M059J (cell line): ENCODE measurements around a stretch of chr7.

DNA sequence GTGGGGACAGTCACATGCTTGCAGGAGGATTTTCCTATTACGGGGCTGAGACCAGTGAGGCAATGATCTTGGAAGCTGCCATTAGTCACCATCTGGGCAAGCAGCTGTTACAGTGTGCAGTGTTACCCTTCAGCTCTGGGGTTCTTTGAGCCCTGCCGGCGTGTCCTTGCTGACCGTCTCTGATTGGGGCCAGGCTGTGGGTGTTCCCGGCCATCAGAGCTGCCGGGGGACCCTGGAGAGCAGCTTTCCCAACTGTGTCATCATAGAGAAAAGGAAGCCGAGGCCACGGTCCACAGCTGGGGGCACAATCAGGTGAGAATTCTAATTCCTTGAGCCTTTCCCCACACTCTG is 126.8 kb upstream of the FAM20C start:
- RAMPAGE, long total RNA, result no peak

DNA sequence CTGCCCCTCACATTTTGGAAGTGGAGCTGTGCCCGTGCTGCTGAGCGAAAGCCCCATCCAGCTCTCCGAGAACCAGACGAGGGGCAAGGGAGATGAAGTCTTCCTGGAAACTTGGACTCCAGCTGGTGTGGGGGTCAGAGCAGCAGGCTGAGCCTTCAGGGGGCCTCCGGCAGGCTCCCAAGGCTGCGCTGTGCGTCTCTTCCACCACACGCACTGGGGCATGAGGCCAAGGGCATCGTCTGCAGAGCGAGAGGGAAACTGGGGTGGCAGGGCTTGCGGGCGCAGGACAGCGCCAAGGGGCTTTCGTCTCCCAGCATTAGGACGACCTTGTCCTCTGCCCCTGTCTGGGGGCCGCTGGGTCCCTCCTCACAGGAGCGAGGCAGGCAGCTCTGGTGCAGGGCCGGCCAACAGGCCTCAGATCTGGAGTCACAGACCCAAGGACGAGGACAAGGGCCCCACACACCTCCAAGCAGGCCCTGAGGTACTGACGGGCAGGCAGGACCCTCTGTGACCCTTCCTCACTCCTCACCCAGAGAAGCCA is 108.3 kb upstream of the FAM20C start:
- RAMPAGE, long total RNA, result no peak

- RAMPAGE, long total RNA, result no peak
Measured at GRCh38 chr7:197668-197967, 5.2 kb downstream of the FAM20C start.

- RAMPAGE, long total RNA, result no peak
Measured at GRCh38 chr7:202691-203340, 10.4 kb downstream of the FAM20C start.

- RAMPAGE, long total RNA, result no peak
Measured at GRCh38 chr7:340622-341093, 50.7 kb downstream of the FOXL3 start.

GRCh38 chr7:357811-358078 is 67.8 kb downstream of the FOXL3 start:
- RAMPAGE, long total RNA, result no peak

GRCh38 chr7:515550-515869 is 4.1 kb downstream of the PDGFA start:
- RAMPAGE, long total RNA, result no peak

DNA sequence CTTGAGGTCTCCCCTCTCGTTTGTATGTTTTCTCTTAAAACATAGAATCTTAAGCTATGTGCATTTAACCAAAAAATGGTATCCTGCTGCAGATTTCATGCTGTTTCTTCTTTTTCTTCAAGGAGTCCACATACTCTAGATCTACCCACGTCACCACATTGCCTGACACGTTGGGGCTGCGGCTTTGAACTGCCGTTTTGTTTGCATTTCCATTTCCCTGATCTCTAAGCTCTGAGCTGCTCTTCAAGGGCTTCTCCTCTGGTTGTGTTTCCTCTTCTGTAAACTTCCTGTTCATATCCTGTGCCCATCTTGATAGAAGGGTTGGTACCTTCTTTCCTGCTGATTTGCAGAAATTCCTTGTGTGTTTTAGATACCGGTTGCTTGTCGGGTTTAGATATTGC is 98.8 kb upstream of the PDGFA start:
- RAMPAGE, long total RNA, result no peak

- RAMPAGE, long total RNA, result no peak
Measured at GRCh38 chr7:711783-712335, 14.6 kb upstream of the DNAAF5 start.

DNA sequence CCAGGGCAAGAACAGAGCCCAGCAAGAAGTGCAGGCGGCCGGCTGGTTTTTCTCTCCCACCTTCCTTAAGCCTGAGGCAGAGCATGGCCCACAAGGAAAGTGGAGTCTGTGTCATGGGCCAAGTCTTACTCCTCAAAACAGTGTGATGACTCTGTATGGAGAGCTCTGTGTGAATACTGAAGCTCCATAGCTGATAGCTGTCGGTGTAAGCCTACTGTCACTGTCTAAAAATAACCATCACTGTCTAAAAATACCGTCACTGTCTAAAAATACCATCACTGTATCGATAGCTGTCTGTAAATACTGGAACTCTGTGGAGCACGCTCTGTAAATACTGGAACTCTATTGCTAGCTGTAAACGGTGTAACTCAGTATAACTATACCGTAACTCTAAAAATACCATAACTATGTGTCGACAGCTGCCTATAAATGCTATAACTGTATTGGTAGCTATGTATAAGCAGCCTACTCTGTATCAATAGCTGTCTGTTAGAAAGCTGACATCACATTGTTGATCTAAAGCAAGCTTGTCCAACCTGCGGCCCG is 4.0 kb upstream of the PRKAR1B start:
- RAMPAGE, long total RNA, result no peak

- RAMPAGE, long total RNA, result no peak
Measured at GRCh38 chr7:768326-769296, 41.5 kb upstream of the PRKAR1B start.

- RAMPAGE, long total RNA, result no peak
Measured at GRCh38 chr7:801852-802993, 30.1 kb upstream of the SUN1 start.

GRCh38 chr7:907298-908216 is 31.2 kb downstream of the GET4 start:
- RAMPAGE, long total RNA, result no peak

GRCh38 chr7:945420-946544 is 8.7 kb downstream of the ADAP1 start:
- RAMPAGE, long total RNA, result no peak

DNA sequence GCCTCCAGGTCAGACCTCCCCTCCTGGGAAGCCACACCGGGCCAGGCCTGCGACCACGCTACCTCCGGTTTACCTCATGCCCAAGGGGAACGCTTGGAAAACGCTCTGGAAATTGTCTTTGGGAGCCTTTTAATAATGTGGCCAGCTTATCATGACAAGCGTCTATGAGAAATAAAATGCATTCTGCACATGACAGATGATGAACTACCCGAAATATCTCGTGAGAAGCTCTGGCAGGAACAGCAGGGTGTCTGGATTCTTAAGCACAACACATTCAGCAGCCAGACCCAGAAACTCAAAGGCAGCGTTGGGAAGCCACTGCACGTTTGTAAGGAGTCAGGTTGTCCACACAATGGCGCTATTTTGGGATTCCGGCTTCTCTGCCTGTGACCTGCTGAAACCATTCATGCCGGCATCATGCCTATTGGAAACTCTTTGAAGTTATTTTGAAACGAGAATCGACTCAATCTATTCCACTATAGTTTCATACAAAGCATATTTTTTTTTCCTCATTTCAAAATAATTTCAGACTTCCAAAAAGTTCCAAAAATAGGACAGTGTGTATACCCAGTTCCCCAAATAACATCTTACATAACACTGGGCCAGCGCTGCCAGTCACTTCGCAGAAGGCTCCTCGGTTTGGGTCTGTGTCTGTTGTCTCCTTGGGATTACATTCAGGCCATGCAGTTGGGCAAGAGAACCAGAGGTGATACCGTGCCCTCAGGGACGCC is 10.4 kb upstream of the ADAP1 start:
- RAMPAGE, long total RNA, result no peak

DNA sequence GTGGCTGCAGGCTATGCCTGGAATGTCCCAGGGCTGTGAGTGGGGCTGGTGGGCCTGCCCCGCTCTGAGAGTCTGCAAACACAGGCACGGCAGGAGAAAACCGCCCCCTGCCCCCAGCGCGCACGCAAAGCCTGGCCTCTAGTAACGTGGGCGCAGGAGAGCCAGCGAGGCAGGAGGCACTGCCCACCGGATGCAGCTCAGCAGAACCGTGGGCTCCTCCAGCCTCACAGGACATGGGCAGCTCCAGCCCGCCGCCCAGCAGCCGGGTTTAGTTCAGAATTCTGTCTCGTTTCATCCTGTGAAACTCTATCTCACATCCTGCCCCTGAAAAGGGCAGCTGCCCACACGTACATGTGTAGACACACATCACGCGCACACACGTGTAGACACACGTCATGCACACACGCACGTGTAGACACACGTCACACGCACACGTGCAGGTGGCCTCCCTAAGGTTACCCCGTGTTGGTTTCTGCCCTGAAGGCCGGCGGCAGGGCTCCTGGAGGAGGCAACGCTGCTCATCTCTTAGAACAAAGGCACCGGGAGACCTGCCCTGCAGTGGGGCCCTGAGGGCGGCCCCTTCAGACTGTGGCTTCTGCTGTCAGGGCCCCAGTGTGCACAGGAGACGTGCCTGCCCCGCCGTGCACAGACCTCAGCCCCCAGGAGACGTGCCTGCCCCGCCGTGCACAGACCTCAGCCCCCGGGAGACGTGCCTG is 16.8 kb downstream of the CYP2W1 start:
- RAMPAGE, long total RNA, result no peak

- RAMPAGE, long total RNA, result no peak
Measured at GRCh38 chr7:1052046-1052554, 7.8 kb downstream of the GPR146 start.

DNA sequence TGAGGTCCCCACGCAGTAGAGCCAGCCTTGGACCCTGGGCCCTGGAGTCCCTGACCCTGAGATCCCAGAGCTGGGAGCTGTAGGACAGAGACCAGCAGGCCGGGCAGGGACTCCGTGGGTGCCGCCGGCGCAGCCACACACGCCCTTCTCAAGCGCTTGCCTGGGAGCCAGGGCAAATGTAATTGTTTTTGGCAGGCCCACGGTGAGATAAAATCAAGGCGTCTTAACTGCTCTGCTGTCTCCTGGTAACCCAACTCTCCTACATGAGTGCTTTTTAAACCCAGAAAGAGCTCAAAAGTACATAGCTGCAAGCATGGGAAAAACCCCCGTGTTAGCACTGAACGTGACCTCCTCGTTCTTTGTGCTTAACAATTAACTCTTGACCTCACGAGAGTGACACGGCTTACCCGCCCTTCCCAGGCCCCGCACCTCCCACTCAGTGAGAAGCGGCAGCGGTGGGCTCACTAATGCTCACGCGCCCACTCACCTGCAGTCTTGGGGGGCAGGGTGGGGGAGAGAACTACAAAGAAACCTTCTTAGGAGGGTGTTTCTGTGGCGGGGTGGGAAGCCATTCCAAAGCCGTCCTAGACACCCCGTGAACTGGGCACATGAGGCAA is 8.6 kb downstream of the GPER1 start:
- RAMPAGE, long total RNA, result no peak

GRCh38 chr7:1123541-1124291 is 14.3 kb downstream of the C7orf50 start:
- RAMPAGE, long total RNA, result no peak

- RAMPAGE, long total RNA, result no peak
Measured at GRCh38 chr7:1158115-1158577, 1.9 kb downstream of the ZFAND2A start.